ENCODE data around the gene PCNX1.

GRCh38 chr14:70666928-70667264 lies 25.2 kb downstream of the TTC9 start:
- PRO-cap: no peak
- RAMPAGE, long total RNA: no peak

DNA sequence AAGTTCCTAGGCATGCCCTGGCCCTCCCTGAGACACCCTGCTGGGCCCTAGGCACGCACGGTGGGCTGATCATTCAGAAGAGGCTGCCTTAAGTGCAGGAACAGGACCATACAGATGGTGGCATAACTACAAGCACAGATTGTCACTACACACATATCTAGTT lies 54.2 kb downstream of the MAP3K9 start:
- PRO-cap: no peak
- RAMPAGE, long total RNA: no peak

GRCh38 chr14:70886228-70886673 lies 21.0 kb upstream of the PCNX1 start:
- PRO-cap: no peak
- RAMPAGE, long total RNA: no peak

- PRO-cap: bidirectional peak, plus-strand start at chr14:70907731, minus-strand start at chr14:70907579
- RAMPAGE, long total RNA: no peak
Measured at GRCh38 chr14:70907034-70908121, at the start of gene PCNX1. PCNX1 (plus strand) TSS chr14:70907459.

DNA sequence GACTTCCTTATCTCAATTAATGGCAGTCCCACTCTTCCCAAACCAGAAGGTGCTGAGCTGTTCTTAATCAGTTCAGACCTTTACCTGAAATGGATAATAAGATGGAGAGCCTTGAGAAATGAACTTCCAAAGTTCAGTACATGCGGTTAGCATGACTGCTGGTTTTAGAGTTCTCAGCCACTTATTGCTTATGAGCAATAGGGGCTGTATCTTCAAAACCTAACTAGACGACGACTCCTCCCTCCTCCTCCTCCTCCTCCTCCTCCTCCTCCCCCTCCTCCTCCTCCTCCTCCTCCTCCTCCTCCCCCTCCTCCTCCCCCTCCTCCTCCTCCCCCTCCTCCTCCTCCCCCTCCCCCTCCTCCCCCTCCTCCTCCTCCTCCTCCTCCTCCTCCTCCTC lies 2.5 kb downstream of the PCNX1 start:
- PRO-cap: no peak
- RAMPAGE, long total RNA: no peak

GRCh38 chr14:70915579-70916640 lies 8.7 kb downstream of the PCNX1 start:
- PRO-cap: no peak
- RAMPAGE, long total RNA: no peak

DNA sequence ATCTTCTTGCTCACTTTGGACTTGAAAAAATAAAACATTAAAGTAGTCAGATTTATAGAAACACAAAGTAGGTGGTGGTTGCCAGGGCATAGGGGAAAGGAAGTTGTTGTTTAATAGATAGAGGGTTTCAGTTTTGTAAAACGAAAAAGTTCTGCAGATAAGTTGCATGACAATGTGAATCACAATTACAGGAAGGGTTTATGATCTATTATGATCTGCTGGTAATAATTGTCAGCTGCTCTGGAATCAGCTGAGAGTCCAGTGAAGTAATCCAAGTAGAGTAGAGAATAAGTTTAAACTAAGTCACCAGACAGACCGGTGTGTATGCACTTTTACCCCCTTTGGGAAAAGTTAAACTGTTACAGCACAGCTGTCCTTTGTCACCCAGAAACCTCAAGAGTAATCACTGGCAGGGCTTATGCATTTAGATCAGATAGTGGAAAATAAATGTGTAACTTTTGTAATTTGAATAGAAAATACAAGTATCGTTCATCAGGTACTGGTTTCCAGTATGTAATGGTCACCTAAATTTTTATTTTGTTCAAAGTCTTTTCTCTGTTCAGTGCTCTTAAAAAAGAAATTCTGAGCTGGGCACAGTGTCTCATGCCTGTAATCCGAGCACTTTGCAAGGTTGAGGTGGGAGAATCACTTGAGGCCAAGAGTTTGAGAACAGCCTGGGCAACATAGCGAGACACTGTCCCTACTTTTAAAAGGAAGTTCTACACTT lies 27.6 kb downstream of the PCNX1 start:
- PRO-cap: no peak
- RAMPAGE, long total RNA: no peak

DNA sequence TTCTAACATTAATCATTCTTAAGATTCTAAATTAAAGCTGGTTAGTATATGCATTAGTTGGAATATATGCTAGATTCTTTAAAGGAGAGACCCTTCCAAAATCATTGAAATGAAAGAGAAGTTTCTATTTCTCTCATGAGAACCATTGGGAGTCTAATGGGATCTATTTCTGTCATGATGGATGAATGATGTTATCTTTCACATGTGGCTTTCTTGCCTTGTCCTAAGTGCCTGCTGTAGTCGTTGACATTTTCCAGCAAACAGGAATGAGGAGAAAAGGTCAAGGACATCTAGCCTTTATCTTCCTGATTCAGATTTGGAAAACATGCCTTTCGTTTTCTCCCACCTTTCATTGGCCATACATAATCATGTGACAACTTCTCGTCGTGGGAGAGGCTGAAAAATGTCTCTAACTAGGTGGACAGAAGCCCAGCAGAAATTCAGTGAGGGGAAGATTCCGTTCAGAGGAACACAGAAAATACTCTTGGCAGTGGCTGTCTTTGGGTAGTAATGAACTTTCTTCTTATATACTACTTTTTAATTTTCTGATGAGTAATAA lies 94.5 kb downstream of the PCNX1 start:
- PRO-cap: no peak
- RAMPAGE, long total RNA: no peak

- PRO-cap: no peak
- RAMPAGE, long total RNA: no peak
Measured at GRCh38 chr14:71031395-71031756, 124.1 kb downstream of the PCNX1 start.

GRCh38 chr14:71350362-71350985 lies 30.2 kb downstream of the SIPA1L1 start:
- PRO-cap: no peak
- RAMPAGE, long total RNA: no peak

DNA sequence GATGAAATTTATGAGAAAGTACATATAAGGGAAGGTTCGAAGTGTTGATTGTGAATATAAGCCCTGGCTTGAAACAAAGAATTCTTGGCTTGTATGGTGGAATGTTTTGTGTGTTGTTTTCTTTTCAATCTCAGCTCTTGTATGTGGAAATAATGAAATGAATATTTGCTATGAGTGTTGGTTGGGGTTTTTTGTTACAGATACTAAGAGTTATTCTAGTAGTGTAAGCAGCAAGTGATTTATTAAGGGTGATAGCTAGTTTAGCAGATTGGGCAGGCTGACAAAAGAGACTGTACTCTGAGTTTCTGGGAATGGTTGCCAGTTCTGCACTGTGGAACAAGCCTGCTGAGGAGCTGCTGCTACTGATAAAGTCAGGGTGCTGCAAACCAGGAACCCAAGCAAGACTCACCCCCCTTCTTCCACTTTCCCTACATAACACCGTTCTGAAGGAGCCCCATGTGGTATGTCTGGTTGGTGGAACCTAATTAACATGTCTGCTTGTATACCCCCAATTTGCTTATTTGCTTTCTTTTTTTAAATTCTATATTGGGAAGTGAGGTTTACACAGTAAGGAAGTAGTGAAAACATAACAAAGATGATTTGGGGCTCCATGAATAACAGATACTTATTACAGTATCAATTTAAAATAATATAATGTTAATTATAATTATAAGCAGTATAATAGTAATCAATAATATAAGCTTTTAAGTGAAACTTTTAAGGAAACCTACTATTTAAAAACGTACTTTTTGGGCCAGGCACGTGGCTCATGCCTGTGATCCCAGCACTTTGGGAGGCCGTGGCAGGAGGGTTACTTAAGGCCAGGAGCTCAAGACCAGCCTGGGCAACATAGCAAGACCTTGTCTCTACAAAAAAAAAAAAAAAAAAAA lies 35.7 kb downstream of the SIPA1L1 start:
- PRO-cap: no peak
- RAMPAGE, long total RNA: no peak

DNA sequence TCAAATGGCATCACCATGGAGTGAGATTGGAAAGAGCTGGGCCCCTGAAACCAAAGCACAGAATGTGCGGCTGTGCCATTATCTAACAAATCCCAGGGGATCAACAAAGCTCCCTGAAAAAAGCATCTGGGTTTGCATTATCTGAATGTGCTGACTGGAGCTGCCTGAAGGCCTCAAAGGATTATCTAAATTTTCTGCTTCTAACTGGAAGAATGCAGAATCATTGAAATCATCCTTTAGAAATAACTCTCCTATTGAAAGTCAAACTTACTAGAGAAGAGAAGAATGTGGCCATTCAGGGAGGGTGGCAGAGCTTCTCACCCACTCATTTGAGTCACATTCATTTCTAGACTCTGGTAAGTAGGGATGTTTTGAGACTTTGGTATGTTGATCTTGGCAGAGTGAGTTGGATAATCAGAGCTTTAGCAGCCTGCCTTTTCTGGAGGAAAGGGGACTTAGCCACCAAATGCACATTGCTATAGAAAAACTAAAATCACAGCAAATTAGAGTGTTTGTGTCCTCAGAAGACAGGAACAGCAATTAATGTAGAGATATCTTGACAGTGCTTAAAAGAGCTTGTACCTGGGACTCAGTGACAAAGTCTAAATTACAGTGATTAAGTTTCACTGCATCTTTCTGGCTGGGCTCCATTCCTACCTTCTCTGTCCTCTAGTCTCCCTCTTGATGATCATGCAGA lies 220.5 kb upstream of the RGS6 start:
- PRO-cap: no peak
- RAMPAGE, long total RNA: no peak

DNA sequence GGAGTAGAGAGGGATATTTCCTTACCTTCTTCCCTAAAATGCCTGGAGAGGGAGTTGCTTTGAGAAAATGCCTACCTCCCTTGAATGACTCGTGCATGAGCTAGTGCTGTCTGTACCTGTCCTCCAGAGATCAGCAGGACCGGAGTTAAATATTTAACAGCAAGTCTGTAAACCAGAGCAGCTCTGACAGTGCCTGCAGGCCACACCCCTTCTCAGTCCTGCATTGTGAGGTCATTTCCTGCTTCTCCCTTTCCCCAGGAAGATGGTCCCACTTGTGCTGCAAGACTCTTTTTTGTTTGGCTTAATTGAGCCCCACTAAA lies 192.7 kb upstream of the RGS6 start:
- PRO-cap: no peak
- RAMPAGE, long total RNA: no peak

DNA sequence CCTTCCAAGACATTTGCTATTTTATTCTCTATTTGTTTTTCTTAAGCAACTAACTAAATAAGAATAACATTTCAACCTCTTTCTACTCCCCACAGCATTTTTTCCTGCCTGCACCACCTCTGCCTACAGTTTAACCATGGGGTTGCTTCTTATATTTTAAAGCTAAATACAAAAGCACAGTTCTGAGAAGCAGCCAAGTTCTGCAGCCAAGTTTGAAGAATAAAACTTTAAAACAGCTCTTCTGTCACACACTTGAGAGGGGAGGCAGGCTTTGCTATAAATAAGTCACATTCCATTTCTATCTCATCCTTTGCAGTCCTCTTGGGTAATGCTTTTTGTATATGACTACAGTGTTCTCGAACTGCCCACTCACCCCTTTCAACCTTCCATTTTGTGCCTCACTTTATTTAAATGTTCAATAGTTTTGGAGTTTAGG lies 53.6 kb downstream of the RGS6 start:
- PRO-cap: no peak
- RAMPAGE, long total RNA: no peak

GRCh38 chr14:72643286-72643933 lies 250.5 kb downstream of the DPF3 start:
- PRO-cap: no peak
- RAMPAGE, long total RNA: no peak

DNA sequence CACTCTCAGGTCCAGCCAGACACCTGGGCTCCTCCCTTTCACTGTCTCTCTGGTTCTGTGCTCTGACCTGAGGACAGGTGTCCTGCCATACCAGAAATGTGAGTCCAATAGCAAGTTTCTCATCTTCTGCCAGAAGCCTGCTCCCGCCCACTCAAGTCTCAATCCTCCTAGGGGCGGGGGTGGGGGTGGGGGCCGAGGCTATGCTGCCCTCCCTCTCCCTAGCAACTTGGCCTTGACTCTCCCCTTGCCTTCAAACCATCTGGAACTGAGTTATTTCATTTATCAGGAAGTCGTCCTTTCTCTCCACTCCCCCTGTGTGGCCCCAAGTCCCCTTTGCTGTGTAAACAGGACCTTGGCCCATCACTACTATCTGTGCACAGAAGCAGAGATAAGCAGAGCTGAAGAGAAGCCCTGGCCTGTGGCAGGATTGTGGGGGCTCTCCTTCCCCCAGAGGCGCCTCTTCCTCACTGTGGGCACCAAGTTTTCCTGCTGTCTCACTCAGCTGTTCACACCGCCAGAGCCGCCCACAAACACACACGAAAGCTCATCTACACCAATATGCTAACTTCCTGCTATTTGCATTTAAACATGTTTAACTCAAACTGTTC lies 117.1 kb downstream of the DPF3 start:
- PRO-cap: no peak
- RAMPAGE, long total RNA: no peak

DNA sequence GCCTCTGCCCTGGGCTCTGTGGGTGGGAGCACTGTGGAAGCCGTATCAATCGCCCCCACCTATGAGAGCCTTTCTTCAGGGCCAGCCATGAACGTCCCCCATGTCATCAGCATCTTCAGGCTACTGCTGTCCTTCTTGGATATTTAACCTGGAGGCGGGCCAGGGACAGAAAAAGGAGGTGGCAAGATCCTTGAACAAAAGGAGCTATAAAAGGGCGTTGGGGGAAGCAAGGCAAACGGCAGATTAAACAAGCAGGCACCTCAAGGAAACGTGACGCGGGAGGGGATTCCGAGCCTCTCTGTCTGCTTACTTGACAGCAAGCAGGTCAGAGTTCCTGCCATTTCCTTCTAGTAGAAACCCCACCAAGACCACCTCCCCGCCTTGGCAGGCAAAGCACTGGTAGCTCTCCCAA lies 63.0 kb downstream of the DPF3 start:
- PRO-cap: no peak
- RAMPAGE, long total RNA: no peak

DNA sequence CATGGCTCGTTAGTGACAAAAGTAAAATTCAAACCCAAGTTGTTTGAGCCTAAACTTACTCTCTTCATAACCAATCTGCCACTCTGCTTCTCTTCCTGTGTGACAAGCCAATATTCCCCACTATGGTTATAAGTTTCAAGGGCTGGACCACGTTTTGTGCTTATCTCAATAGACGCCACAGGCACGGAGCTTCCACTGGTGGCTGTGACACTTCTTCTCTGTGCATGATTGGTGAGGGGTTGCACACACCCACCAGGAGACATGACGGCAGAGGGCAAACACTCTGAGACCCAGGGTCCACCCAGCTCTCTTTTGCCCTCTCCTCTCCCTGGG lies 44.9 kb downstream of the DPF3 start:
- PRO-cap: no peak
- RAMPAGE, long total RNA: no peak

- PRO-cap: no peak
- RAMPAGE, long total RNA: no peak
Measured at GRCh38 chr14:73220284-73220891, 16.9 kb upstream of the PAPLN start.

- PRO-cap: no peak
- RAMPAGE, long total RNA: no peak
Measured at GRCh38 chr14:73729416-73729809, 15.2 kb upstream of the PNMA1 start.

All from Karpas-422 (cell line).